Fibroblast of villous mesenchyme (primary cell): ENCODE measurements around a stretch of chr21.

GRCh38 chr21:15787560-15787944 is 57.8 kb downstream of the USP25 start:
- CAGE, long polyA plus RNA = no peak

- CAGE, long polyA plus RNA = no peak
Observed at GRCh38 chr21:16279530-16280041, 549.8 kb downstream of the USP25 start.

- CAGE, long polyA plus RNA = no peak
Observed at GRCh38 chr21:16323668-16323959, 593.8 kb downstream of the USP25 start.

DNA sequence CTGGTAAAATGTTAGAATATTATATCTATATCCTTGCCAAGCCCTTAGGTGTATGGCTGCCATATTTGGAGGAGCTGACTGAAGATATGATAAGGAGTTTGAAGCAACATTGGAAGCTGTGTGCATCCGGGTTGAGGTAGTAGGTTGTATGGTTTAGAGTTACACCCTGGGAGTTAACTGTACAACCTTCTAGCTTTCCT is 809.8 kb downstream of the USP25 start:
- CAGE, long polyA plus RNA = no peak

GRCh38 chr21:17466263-17466570 is 46.6 kb upstream of the CXADR start:
- CAGE, long polyA plus RNA = no peak

- CAGE, long polyA plus RNA = no peak
Observed at GRCh38 chr21:17492756-17493147, 20.1 kb upstream of the CXADR start.

DNA sequence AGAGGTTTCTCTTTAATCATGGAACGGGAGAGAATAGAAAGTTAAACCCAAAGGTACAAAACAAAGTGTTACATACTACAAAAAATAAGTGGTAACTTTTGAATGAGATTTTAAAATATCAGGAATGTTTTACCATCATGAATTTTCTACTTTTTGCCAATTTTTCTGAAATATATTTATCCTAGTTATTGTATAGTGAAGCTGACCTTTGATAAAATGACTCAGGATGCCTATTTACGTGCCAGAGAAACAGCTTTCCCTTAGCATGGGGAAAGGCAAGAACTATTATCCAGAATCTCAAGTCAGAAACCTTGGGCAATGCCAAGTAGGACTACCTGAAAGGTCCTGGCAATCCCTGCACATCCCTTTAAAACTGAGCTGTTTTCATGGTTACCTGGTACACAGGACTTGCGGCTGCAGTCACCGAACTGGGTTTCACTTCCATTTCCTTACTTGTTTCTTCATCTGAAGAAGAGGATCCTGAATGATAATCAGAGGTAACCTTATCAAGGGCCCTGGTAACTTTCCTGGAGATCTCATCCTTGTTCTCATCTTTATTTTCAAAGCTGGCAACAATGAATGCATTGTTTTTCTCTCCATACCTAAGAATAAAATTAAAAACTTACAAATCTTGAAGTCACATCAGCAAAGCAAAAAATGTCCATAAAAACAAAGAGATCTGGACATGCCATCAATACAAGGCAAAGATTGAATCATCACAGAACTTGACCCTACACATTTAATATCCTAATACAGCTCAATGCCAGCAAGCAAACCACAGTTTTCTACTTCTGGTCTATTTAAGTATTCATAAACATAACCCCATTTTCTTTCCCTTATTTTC is 14.3 kb downstream of the BTG3 start:
- CAGE, long polyA plus RNA = no peak

- CAGE, long polyA plus RNA = no peak
Observed at GRCh38 chr21:17611836-17612010, 978 bp downstream of the BTG3 start.

DNA sequence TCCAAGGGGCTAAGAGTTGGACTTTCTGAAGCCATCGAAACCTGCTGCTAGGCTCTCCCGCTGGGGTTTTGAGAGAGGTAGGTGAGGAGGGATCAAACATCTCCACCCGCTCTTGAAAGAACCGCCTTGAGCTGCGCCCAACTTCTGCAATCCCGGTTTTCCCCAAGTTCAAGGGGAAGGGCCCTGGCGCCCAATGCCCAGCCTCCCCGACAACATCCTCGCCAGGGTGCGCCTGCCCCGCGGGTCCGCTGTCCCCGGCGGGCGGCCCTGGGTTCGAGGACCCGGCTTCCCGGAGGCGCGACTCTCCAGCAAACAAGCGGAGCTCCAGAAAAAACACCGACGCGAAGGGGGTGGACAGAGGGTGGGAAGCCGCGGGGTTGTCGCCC is 697 bp downstream of the BTG3 start:
- CAGE, long polyA plus RNA = no peak

DNA sequence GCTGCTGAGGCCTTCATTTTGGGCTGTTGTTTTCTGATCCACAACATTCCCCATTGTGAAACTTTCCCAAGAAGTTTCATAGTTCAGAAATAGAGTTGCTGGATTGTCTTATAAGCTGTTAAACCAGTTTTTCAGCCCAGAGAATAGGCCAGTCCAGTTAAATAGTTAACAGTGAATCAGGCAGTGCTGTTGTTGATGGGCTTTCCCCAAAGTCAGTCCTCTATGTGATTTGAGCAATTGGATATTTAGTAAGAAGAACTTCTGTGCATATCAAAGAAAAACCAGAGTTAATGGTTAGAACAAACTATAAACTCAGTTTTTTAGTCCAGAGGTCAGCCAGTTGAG is 76.9 kb downstream of the C21orf91 start:
- CAGE, long polyA plus RNA = no peak

GRCh38 chr21:17789603-17789938 is 29.6 kb downstream of the C21orf91 start:
- CAGE, long polyA plus RNA = no peak

GRCh38 chr21:18443448-18444077 is 40.0 kb upstream of the TMPRSS15 start:
- CAGE, long polyA plus RNA = no peak

DNA sequence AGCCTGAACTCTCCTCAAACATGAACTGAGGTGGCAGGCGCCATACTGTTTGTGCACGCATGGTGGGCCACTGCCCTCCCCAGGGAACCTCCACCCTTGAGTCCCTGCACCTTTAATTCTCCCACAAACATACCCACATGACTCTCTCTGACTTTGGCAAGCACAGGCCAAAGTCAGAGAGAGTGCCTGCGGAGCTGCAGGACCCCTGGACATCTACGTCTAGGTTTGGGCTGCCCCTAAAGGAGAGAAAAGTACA is 260.4 kb downstream of the NCAM2 start:
- CAGE, long polyA plus RNA = no peak

DNA sequence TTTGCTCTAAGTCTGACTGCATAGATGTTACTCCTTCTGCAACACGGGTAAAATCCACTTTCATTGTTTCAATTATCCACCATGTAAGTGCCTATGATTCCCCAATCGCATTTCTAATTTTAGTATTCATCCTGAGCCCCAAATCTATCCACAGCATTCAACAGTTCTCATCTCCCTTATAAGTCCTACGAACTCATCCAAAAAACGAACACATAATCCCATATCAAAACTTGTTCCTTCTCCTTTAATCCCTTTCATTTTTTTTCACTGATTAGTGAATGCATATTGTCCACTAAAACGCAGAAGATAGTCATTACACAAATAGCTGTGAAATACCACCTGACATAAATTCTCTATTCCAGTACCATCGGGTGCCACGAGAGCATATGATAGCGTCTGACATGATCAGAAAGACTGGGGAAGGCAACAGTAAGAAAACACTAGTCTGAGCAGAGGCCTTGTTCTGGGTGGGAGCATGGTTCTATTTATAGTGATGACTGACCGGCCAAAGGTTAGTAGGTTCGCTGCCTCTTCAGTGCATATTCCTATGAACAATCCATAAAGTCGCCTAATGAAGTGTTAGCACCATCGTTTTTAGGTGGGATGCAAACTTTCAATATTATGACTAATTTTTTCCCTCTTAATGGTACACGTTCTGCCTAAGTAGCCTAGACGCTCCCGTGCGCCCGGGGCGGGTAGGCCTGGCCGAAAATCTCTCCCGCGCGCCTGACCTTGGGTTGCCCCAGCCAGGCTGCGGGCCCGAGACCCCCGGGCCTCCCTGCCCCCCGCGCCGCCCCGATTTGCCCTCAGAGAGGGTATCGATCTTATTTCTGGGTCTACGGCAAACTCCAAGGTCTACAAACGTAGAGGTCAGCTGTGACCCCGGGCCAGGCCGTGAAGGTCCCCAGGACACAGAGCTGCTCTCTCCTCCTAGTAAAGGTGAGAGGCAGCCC is 597 bp downstream of the ATP5PF start:
- CAGE, long polyA plus RNA = no peak

DNA sequence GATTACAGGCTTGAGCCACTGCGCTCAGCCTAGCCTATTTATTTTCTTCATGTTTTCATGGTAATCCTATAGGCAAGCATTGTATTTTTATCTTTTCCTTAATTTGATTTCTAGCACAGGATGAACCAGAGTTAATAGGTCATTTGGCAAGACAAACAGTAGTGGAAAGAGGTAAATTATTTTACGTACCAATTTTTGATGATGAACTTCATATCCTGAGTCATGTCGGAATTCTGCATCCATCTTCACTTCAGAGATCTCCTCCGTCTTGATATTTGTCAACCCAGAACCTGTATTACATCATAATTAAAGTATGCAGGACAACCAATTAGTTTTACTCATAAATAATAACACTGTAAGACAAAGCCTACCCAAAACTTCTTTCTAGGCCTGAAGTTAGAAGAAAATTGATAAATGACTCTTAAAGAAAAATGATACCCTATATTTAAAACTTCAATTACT is 162.6 kb downstream of the GABPA start:
- CAGE, long polyA plus RNA = no peak

DNA sequence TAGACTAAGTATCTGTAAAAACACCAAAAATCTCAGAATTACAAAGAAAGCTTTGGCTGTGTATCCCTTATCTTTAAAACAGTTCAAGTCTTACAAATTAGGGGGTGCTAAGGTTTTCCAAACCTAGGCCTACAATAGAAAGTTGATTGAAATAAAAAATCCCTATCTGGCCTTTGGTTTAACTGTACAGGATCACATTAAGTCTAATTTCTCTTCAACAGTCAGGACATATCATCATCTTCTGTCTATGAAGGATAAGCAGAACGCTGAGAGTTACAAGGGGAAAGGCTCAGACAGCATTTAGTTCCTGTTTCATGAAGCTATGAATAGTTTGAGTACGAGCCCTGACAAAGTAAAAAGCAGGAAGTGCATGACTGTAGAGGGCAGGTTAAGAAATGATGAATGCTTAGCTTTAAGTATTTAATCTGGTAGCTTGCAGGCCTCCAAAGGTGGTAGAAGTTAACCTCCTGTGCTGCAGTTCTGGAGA is 203.1 kb downstream of the APP start:
- CAGE, long polyA plus RNA = no peak

DNA sequence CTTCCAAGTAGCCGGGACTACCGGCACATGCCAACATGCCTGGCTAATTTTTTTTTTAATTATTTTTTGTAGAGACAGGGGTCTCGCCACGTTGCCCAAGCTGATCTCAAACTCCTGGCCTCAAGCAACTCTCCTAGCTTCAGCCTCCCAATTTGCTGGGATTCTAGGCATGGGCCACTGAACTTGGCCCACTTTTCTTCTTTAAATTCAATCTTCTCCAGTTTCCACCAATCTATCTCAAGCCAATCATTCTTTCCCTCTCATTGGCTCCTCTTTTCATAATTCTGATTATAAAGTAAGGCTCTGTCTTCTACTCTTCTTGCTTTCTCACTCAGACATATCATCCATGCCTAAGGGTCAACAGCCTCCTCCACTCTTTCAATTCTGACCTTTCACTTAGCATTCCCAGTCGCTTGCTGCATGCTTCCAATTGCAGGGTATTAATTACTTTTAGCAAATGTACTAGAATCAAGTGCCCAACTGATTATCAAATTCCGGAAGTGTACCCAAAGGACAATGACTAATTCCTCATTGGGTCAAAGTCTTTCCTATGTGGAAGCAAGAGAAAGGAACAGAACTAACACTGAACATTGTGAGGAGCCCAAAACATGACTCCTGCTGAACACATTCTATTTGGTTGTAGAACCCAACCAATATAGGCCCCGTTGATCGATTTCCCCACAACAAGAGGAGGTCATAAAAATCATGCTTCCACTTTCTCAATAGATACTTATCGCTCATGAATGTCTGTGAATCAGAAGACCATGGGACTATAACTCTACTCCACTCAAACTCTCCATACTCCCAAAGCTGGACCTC is 101.9 kb downstream of the APP start:
- CAGE, long polyA plus RNA = no peak

GRCh38 chr21:26123030-26123337 is 47.6 kb downstream of the APP start:
- CAGE, long polyA plus RNA = no peak

DNA sequence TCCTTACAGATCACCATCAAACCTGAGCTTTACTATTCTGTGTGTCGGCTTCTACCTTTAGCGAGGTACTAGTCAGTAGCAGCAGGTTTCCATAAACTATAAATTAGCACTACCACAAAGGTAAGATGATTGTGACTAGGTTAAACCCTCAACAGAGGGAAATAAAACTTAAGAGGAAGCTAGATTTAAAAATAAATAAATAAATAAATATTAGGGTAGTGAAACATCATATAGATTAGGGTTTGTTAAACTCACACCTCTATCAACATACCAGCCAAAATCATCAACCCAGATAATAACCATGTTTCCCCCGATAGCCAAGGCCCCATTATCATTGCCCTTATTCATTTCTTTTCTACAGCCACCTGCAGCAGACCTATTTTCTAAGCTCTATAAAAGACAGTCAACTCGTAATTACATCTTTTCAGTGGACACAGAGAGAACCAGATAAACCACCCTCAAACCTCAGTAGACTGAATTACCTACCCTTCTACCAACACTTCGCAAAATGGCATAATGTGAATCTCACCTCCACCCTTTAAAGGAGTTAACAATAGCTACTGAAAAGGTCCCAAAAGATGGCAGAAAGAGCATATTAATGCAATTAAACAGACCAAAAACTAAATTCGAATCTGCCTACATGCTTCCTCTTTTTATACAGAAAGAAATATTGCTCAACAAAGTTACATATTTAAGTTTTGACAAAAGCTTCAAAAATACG is 2.5 kb downstream of the APP start:
- CAGE, long polyA plus RNA = no peak

DNA sequence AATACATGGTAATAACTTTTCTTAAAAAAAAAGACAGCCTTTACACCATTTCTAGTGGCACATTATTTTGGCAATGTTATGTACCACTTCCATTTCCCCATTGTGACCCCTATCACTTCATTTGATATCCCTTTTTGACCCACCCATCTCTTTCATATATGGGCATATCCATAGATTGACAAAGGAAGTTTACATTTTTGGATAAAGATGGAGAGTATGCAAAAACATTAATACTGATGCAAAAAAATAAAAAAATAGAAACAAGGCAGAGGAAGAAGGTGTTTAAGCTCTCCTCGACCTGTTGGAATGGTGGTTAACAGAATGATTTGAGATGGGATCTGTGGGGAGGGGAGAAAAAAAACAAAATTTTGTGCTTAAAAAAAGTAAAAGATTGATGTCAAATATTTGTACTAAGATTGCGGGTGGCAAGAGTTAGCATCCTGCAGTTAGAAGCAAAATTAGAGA is 65.0 kb upstream of the APP start:
- CAGE, long polyA plus RNA = start-site peak on the minus strand centred at position 141 of the sequence, 22 bp wide, 72 and 70 reads in 2 replicates